ENCODE measurements around the genes COL9A1 and SMAP1.

- PRO-cap, result no peak
- RAMPAGE, long total RNA, result no peak
Observed at GRCh38 chr6:63426664-63427378, 107.0 kb upstream of the LGSN start.

DNA sequence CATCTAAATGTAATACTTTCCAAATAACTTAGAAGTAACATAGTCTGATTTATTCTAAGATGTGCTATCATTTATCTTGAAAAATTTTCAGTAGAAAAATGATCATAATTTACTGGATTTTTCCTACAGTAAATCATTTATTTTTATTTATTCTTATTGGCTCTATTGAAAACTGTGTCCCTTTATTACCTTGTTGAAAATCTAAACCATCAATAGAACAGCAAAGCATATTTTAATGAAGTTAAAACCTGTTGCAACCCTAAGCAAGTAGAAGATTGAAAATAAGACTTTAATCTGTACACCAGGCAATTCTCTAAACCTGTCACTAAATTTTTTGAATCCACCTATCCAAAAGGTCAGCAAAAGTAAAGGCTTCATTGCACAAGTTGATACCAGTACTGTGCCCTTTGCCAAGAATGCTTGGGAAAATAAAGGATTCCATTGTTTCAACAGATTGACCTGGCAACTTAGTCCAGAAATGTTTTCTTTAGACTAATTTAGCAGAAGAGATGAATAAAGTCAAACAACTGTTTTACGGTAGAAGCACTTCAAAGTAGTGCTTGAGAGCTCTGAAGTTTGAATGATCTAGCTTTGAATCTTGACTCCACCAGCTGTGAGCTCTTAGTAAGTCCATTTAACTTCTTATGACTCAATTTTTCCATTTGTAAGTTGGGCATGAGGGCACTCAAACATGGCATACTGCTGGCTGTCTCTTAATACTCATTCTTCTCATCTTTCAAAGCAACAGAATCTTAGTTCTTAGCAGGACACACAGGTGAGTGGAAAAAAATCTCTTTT is 56.2 kb upstream of the PTP4A1 start:
- PRO-cap, result no peak
- RAMPAGE, long total RNA, result no peak

- PRO-cap, result no peak
- RAMPAGE, long total RNA, result no peak
Observed at GRCh38 chr6:63530922-63531391, 41.3 kb upstream of the PTP4A1 start.

GRCh38 chr6:63578267-63579661 is 6.5 kb downstream of the PTP4A1 start:
- PRO-cap, result no peak
- RAMPAGE, long total RNA, result no peak

DNA sequence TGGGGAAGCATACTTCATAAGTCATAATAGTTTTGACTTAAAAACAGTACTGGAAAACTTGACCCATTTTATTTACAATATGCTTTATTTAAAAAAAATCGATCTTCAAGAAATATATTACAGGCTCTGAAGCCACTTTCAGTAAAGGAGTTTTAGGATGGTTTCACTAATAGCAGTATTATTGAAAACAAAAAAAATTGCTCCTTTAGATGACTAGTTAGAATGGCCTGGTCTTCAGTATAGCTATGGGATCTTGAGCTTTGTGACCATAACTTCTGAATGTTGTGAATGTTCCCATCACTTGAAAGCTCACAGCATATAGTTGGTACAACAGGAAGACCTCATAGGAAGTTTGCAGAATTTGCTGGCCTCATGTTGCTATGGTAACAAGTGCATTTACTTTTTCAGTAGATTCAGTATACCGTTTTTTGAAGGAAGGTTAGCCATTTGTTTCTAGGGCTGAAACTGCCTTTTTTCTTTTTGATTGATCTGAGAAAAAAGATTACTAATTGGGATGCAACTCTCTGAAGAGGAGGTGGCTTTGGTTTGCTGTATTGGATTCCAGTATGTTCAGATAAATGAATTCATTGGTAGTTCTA is 8.2 kb downstream of the PHF3 start:
- PRO-cap, result no peak
- RAMPAGE, long total RNA, result no peak

GRCh38 chr6:63653910-63654686 is 18.5 kb downstream of the PHF3 start:
- PRO-cap, result no peak
- RAMPAGE, long total RNA, result no peak

- PRO-cap, result no peak
- RAMPAGE, long total RNA, result no peak
Observed at GRCh38 chr6:63677301-63677850, 41.8 kb downstream of the PHF3 start.

DNA sequence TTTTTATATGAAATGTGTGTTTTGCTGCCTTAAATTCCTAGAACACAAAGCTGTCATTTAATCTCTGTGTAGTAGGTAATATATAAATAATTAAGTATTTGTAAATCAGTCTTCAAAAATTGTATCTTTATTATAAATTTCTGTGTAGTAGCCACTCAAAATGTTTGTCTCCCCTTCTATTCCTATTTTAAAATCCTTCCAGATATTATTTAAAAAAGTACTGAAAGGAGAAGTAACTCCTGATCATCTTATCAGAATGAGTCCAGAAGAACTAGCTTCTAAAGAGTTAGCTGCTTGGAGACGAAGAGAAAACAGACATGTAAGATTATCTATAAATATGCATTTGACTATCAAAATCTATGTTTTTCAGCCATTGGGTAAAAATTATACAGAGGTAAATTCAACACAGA is 64.6 kb downstream of the PHF3 start:
- PRO-cap, result no peak
- RAMPAGE, long total RNA, result no peak

- PRO-cap, result no peak
- RAMPAGE, long total RNA, result no peak
Observed at GRCh38 chr6:63961376-63961908, 325.8 kb downstream of the PHF3 start.

- PRO-cap, result no peak
- RAMPAGE, long total RNA, result no peak
Observed at GRCh38 chr6:64302006-64302308, 666.4 kb downstream of the PHF3 start.

DNA sequence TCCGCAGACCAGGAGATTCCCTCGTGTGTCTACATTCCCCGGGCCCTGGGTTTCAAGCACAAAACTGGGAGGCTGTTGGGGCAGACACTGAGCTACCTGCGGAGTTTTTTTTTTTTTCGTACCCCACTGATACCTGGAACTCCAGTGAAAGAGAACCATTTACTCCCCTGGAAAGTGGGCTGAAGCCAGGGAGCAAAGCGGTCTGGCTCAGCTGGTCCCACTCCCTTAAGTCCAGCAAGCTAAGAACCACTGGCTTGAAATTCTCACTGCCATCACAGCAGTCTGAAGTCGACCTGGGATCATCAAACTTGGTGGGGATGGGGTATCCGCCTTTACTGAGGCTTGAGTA is 73.1 kb downstream of the ZC3H11C start:
- PRO-cap, result no peak
- RAMPAGE, long total RNA, result no peak

GRCh38 chr6:67882911-67884057 is 751.8 kb upstream of the ADGRB3 start:
- PRO-cap, result no peak
- RAMPAGE, long total RNA, result no peak

- PRO-cap, result no peak
- RAMPAGE, long total RNA, result no peak
Observed at GRCh38 chr6:67884321-67885190, 750.5 kb upstream of the ADGRB3 start.

GRCh38 chr6:68559170-68559369 is 76.0 kb upstream of the ADGRB3 start:
- PRO-cap, result no peak
- RAMPAGE, long total RNA, result no peak

DNA sequence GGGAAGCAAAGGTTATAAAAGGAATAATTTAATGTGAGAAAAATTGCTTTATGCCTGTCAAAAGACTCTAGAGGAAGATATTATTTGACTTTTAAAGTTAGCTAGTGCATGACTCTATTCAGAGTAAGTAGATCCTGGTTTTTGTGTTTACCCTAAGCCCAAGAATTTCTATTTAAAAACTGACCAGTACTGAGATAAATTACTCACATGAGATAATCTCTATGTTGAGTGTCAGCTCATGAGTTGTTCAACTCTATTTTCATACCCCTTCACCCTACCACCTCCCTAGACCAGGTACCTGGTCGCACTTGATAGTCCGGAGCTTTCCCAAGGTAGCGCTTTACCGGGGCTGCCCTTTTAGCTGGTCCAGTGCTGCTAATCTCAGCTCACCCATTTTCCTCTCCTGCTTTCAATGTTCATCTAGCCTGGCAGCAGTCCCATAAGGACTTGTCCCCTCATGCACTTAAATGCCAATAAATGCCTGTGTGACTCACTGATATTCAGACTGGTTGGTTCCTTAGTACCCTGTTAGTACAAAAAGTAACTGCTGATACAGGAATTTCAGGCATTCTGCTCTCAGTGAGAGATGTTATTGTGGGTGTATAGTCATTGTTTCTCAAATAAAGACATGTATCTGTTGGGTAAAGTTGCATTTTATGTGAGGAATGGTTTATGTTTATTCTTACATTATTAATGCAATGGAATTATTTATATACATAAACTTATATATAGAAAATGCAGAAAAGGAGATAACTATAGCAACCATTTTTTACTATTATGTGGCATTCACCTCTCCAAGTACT is 503.9 kb downstream of the ADGRB3 start:
- PRO-cap, result no peak
- RAMPAGE, long total RNA, result no peak

GRCh38 chr6:69792302-69792650 is 4.5 kb downstream of the LMBRD1 start:
- PRO-cap, result no peak
- RAMPAGE, long total RNA, result no peak

GRCh38 chr6:70302810-70303250 is at the start of gene COL9A1:
Gene COL9A1, minus strand, starts transcription at chr6:70303084.
- PRO-cap, result no peak
- RAMPAGE, long total RNA, result no peak

DNA sequence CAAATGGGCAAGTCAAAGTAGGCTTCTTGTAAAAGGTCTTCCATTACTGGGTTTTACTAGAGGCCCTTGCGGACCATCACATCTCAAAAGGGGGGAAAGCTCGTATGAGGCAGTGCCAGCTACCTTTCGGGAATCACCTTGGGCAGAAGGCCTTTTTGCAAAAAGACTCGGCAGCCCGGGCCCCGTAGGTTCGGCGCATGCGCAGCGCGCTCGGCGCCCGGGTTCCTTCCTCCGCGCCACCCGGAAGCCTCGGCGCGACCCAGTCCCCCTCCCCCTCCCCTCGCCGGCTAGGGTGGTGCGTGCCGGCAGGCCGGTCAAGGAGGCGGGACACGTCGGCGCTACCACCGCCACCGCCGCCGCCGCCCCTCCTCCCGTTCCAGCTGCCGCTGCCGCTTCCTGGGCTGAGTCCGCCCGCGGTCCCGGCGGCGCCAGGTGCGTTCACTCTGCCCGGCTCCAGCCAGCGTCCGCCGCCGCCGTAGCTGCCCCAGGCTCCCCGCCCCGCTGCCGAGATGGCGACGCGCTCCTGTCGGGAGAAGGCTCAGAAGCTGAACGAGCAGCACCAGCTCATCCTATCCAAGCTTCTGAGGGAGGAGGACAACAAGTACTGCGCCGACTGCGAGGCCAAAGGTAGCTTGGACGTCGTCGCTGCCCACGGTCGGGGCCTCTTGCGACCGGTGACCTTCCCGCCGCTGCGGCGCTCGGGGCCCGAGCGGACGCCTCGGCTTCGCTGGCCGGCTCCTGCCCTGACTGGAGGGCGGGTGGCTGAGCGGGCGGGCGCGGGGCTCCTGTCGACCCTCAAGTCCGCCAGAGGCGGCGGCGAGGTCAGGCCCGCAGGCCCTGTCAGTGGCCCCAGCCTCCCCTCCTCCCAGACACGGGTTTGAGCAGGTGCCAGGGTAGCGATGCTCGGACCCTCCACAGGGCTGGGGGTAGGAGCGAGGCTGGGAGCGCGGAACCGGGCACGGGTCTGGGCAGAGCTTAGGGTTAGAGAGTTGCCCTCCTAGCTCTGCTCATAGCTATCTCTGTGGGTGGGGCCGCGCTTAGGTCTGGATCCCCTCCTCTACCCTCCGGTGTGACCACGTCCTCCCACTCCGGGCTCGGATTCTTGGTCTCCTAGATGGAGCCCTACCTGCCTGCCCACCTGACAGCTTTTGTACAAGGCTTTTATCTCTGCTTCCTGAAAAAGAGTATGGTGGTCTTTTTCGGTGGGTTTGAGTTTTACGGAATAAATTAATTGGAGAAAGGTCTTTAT is at the start of gene SMAP1:
TSS of gene SMAP1 (plus strand) at position 369 of the 1,249 bp plus-strand sequence.
- PRO-cap, result unidirectional peak, plus-strand start at position 296 of the sequence
- RAMPAGE, long total RNA, result no peak

GRCh38 chr6:70669160-70669614 is 1.5 kb downstream of the SMAP1 start:
- PRO-cap, result no peak
- RAMPAGE, long total RNA, result no peak

- PRO-cap, result no peak
- RAMPAGE, long total RNA, result no peak
Observed at GRCh38 chr6:70685349-70685749, 17.7 kb downstream of the SMAP1 start.

Measured in spinal cord (tissue), 3 donors.